Ishikawa (cell line): ENCODE data around the genes ORAI3, PRSS53, TP53TG3C and TP53TG3B.

- RRBS = no CpG with 5 or more reads among the region's 13 CpGs
Observed at GRCh38 chr16:30778646-30779337, 8.2 kb downstream of the ZNF629 start.

- RRBS = no CpG with 5 or more reads among the region's 3 CpGs
Observed at GRCh38 chr16:30779926-30780355, 7.1 kb downstream of the ZNF629 start.

- RRBS = no CpG with 5 or more reads among the region's 6 CpGs
Observed at GRCh38 chr16:30780736-30781657, 6.0 kb downstream of the ZNF629 start.

GRCh38 chr16:30948903-30949613 is at the start of gene ORAI3:
ORAI3 (plus strand) TSS chr16:30949068.
- RRBS = 2% methylated on average over 29 of the region's 59 CpGs

DNA sequence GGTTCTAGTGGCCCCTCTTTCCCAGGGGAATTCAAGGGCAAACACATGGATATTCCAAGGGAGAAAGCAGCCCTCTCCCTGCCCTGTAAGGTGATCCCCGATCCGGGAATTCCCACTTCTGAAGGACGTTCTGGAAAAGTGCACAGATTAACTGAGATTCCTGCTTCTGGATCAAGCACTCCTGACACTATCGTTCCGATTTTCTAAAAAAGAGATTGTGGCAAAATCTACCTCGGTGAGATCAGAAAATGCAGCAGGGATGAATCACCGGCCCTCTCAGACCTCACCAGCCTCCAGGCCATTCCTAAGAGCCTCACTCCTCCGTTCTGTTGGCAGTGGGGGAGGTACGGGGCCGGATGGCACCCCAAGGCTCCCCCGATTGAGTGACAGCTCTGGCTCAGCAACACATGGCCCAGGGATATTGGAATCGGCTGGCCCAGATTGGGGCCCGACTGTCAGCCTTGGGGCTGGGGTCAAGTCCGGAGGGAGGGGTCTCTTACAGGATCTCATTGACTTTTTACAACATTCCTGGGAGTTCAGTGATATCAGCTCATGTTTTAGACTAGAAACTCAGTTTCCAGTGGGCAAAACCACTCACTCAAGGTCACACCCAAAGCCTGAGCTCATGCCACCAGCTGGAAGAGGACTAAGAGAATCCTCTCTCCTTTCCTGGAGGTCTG is 12.3 kb downstream of the STX1B start:
- RRBS = 75% methylated on average over 7 of the region's 14 CpGs

DNA sequence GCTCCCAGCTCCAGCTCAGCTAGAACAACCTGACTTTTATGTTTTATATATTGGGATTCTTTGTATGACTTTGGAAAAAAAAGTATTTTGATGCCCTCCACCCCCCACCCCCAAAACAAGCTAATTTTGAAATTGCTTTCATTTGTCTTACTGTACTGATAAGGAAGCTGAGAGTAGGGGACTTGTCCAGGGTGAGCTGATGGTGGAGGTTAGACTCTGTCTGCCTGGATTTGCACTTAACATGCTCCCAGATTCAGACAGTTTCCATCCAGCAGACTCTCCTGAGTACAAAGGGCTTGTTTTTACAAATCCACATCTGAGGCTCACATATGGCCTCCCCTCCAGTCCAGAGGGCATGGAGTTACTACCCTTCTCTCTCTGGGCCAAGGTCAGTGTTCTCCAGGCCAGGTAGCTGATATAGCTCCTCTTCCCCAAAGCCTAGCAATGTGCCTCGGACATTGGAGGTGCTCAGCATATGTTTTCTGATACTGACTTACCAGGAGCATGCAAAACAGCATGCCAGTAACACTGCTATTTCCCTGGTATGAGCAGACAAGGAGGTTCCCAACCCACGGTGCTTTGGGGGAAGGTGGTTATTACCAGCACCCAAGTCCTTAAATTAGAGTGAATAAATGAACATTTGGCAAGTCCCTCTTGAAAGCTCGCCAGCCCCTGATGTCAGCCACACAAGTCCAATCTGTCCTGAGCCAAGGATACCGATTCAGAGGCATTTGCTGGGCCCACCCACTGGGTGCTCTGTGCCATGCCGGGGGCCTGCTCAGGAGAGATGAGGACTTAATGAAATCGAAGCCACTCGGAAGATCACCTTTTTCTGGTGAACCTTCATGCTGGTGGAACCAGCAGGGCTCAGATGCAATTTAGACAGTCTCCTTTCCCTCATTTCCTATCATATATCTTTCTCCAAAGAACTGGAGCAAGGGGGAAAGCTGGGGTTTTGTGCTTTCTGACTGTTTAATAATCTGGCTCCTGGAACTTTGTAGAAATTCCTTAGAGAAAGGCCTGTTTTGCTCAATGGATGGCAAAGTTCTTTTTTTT is 11.2 kb downstream of the STX1B start:
- RRBS = no CpG with 5 or more reads among the region's 7 CpGs

DNA sequence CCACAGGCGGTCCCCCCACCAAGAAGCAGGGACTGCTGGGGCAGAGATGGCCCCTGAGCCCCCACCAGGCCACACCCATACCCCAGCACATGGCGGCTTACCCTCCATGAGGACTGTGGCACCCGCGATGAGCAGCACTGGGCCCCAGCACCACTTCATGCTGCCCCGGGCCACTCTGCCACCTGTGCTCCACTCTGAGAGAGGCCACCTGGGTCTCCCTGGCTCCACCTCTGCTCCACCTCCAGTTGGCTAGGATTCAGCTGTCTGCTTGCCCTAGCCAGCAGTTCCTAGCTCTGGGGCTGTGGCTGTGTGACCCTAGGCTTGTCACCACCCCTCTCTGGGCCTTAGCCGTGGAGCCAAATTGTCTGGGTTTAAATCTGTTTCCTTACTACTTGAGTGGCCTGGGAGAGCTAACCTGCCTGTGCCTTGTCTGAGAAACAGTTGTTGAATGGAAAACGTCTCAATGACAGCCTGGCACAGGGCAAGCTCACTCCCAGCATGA is at the start of gene PRSS53:
PRSS53 (minus strand) TSS at position 293 of the 502 bp plus-strand sequence.
- RRBS = no CpG with 5 or more reads among the region's 7 CpGs

GRCh38 chr16:31128459-31129711 is 6.6 kb downstream of the PRSS8 start:
- RRBS = no CpG with 5 or more reads among the region's 22 CpGs

GRCh38 chr16:31141662-31142360 is 6.3 kb upstream of the PRSS8 start:
- RRBS = no CpG with 5 or more reads among the region's 19 CpGs

- RRBS = 7% methylated on average over 12 of the region's 50 CpGs
Observed at GRCh38 chr16:31147973-31148853, 1.7 kb downstream of the PRSS36 start.

- RRBS = no CpG with 5 or more reads among the region's 26 CpGs
Observed at GRCh38 chr16:31362743-31363657, 8.0 kb downstream of the ITGAX start.

GRCh38 chr16:31459564-31460381 is 472 bp downstream of the ARMC5 start:
- RRBS = 2% methylated on average over 21 of the region's 72 CpGs

GRCh38 chr16:31711273-31711848 is 1.7 kb upstream of the KRBOX5 start:
- RRBS = no CpG with 5 or more reads among the region's 8 CpGs

DNA sequence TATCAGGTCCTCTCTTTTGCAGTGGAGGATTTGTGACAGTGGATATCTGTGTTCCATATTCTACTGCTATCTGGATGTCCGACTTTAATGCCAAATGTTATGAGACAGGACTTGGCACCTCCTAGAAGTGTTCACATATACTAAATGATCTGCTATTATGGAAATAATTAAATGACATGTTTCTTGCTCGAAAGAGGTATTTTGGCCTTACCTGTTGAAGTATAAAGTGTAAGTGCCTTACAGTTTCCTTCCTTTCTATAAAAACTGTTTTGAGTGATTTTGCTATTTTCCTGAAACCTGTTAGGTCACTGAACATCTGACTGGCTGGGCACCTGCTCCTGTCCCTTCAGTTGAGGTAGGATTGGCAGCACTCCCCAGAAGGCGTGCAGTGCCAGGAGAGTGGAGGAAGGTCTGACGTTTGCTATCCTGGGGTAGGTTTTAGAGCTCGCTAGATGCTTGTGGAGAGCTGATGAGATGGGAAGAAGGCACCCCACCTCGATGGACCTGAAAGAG is 1.1 kb downstream of the KRBOX5 start:
- RRBS = no CpG with 5 or more reads among the region's 6 CpGs

- RRBS = no CpG with 5 or more reads among the region's 32 CpGs
Observed at GRCh38 chr16:33193811-33194375, at the start of gene TP53TG3C. TP53TG3C (plus strand) TSS chr16:33194226.

DNA sequence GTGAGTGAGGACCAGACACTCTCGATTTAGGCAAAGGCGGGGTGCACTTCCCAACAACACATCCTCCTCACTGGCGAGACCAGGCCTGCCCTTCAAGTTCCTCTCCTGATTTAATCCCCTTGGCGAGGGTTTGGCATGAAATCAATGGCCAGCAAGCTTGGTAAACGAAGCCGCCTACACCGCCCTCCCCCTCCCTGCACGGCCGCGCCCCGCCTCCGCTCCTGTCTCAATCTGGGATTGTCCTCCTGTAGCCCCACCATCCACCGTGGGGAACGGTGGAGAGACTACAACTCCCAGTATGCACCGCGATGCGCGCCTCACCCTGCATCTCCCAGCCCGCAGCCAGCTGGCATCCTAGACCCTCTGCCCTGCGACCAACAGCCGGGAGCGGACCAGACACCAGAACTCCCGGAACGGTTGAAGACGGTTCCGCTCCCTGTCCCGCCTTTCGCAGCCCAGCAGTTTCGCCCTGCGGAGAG is at the start of gene TP53TG3B:
TP53TG3B (plus strand) TSS at position 241 of the 479 bp plus-strand sequence.
- RRBS = no CpG with 5 or more reads among the region's 30 CpGs

DNA sequence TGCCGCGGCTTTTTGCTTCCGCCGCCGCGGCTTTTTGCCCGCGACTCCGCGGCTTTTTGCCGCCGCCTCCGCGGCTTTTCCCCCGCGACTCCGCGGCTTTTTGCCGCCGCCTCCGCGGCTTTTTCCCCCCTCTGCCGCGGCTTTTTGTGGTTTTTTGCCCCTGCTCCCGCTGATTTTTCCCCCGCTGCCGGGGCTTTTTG is 590.6 kb downstream of the TP53TG3F start:
- RRBS = no CpG with 5 or more reads among the region's 27 CpGs

DNA sequence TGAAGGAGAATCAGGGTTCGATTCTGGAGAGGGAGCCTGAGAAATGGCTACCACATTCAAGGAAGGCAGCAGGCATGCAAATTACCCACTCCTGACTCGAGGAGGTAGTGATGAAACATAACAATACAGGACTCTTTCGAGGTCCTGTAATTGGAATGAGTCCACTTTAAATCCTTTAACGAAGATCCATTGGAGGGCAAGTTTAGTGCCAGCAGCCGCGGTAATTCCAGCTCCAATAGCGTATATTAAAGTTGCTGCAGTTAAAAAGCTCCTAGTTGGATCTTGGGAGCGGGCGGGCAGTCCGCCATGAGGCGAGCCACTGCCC is 701.0 kb downstream of the TP53TG3F start:
- RRBS = no CpG with 5 or more reads among the region's 11 CpGs

GRCh38 chr16:35082500-35082789 is 1623.0 kb downstream of the TP53TG3F start:
- RRBS = no CpG with 5 or more reads among the region's 3 CpGs

DNA sequence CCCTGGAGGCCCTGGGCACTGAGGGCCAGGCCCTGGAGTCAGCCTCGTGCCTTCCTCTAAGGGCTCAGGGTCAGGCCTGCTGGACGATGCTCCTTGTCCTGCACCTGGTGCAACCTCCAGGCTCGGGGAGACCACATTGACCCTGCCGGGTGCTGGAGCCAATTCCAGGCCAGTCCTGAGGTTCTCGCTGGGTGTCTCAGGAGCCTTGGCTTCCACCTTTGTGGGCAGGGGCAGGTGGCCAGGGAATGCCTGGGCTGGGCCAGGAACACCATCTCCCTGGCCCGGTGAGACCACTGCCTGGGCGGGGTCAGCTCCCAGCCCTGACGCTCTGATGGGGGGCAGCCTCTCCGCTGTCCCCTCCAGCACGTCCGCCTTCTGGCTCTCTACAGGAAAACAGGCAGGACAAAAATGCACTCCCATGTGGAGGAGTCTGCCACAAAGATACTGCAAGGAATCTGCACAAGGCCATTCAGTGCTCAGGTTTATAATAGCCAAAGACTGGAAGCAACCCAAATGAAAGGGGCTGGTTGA is 10.3 kb downstream of the MYLK3 start:
- RRBS = 83% methylated on average over 2 of the region's 11 CpGs